Bronchus fibroblast of lung (primary cell): Measurements from ENCODE around the genes SNRNP27 and FAM136A.

- RAMPAGE, long total RNA, result no peak
These were observed 42.1 kb upstream of the AAK1 start for GRCh38 chr2:69685582-69685999.

GRCh38 chr2:69740641-69740956 lies 1.3 kb upstream of the ANXA4 start:
- RAMPAGE, long total RNA, result no peak

- RAMPAGE, long total RNA, result no peak
These were observed 325 bp downstream of the ANXA4 start for GRCh38 chr2:69742217-69742700.

- RAMPAGE, long total RNA, result no peak
These were observed 28.3 kb downstream of the ANXA4 start for GRCh38 chr2:69769983-69770788.

GRCh38 chr2:69781271-69781807 lies 39.4 kb downstream of the ANXA4 start:
- RAMPAGE, long total RNA, result no peak

- RAMPAGE, long total RNA, result no peak
These were observed 11.0 kb upstream of the GMCL1 start for GRCh38 chr2:69818482-69818915.

DNA sequence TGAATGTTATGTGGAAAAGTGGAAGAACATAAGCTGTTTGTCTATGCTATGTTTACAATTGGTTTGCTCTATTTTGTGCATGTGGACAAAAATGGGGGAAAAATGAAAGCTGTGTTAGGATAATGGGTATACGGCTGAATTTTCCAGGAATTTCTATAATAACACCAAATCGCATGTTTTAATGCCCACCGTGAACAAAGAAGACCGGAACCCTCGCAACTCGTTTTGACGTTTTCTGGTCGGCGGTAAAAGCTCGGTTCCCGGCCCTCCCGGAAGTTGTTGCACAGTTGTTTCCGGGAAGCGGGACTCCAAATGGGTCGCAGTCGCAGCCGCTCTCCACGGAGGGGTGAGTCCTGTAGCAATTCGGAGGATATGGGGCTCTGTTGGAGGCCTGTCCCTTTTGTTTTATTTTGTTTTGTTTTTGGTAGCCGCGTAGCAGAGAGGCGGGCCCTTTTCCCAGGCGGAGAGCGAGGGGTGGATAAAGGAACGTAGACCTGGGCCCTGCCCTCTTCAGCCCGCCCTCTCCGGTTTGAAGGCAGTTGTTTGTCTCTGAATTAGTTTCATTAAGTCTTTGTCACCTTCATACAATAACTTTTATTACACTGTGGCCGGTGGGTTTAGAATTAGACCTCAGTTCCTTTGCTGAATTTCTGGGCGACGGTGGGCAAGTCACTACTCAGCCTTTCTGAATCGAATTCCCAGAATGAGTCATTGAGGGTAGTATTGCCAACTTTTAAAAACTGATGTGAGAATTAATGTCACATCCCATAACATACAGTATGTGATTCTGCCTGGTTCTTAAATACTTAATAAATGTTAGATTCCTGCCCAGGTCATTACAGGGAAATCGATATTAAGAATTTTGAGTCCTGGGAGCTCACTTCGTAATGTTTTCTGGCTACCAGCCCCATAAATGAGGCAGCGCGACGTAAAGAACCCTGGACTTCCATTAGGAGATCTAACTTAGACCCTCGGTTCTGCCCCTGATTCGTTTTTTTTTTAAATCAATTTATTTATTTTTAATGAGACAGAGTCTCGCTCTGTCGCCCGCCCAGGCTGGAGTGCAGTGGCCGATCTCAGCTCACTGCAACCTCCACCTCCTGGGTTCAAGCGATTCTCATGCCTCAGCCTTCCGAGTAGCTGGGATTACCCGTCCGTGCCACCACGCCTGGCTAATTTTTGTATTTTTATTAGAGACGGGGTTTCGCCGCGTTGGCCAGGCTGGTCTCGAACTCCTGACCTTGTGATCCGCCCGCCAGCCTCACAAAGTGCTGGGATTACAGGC lies at the start of gene SNRNP27:
TSS of gene SNRNP27 (plus strand) at position 284 of the 1,285 bp plus-strand sequence.
- RAMPAGE, long total RNA, result start-site peak on the plus strand centred at position 306 of the sequence, 35 bp wide, 879 and 819 reads in 2 replicates

DNA sequence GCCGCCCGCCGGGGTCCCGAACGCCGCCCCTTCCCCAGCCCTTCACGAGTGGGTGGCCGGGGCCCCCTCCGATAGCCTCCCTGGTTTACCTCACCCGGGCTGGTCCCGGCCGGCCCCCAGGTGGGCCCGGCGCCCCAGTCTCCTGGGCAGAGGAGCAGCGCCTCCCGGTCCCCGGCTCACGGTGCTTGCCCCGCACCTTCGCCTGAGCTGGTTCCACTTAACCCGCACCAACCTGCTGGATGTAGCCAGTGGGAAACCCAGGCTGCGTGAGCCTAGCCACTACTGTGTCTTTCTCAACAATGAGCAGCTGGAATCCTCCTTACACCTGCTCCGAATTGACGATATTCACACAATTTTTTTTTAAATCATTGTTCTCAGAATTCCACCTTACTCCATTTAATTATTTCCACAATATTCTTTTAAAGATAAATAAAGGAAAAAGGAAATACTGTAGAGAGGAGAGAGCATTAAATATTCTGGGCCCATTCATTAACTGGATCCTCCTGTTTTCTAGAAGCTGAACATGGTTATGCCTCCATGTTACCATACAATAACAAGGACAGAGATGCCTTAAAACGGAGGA lies 789 bp downstream of the MXD1 start:
- RAMPAGE, long total RNA, result no peak

- RAMPAGE, long total RNA, result no peak
These were observed 20.5 kb downstream of the ASPRV1 start for GRCh38 chr2:69940562-69941794.

- RAMPAGE, long total RNA, result no peak
These were observed 41.4 kb upstream of the PCBP1 start for GRCh38 chr2:70045716-70046398.

DNA sequence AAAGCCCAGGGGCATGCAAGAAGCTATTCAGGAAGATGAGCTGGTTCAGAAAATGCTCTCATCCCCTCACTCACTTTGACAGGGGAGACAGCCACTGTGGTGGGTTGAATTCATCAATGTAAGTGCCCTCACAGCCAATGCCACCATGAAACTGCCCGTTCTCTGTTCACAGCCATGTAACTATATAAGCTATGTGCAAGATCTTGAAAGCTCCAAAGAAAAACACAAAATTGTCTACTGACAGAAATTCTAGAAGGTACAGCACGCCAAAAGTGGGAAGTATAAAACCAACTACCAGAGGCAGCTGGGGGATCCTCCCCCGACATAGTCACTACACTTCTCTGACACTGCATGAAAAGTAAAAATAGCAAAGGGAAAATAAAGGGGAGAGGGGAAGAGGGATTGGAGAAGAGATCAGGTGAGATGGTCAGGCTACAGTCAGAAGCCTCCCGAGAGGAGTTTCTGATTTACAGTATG lies 39.9 kb upstream of the PCBP1 start:
- RAMPAGE, long total RNA, result no peak

DNA sequence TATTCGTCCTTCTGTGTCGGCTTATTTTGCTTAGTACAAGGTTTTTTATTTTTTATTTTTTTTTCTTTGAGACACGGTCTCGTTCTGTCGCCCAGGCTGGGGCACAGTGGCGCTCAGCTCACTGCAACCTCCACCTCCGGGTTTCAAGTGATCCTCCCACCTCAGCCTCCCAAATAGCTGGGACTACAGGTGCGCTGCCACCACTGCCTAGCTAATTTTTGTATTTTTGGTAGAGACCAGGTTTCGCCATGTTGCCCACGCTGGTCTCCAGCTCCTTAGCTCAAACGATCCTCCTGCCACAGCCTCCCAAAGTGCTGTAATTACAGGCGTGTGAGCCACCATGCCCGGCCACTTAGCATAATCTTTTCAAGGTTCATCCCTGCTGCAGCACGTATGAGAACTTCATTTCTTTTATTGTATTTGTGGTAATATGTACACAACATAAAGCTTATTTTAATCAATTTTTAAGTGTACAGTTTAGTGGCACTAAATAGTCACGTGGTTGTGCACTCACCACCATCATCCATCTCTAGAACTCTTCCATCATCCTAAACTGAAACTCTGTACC lies 38.4 kb downstream of the PCBP1 start:
- RAMPAGE, long total RNA, result no peak

GRCh38 chr2:70301738-70302550 lies at the start of gene FAM136A:
Gene FAM136A (minus strand): TSS chr2:70302067.
- RAMPAGE, long total RNA, result start-site peak on the minus strand at chr2:70302028-70302081, 598 and 631 reads in 2 replicates

DNA sequence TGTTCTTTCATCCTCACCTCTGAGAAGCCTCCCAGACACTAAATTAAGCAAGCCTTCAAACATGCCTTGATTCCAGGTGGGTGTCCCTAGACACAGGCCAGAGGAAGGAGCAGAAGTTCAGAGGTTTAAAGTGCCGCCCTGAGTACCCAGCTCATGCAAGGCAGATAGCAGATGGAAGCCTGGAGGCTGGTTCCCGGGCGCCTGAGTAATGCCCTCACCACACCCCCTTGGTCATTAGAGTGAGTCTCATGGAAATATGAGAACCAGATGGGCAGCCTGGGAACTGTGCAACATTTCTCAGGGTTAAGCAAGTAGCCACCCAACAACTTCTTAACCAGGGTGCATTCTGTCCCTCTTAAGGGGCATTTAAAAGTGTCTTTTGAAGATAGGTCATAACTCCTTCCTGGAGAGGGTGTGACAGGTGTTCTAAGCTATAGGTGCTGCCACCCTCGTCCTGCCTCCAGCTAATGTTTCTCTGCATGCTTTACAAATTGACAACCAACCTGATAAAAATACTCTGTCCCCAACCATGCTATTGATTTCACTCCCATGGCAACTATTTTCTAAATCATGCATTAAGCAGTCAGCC lies 44.0 kb downstream of the TGFA start:
- RAMPAGE, long total RNA, result no peak

GRCh38 chr2:70514481-70515185 lies 39.0 kb downstream of the TGFA start:
- RAMPAGE, long total RNA, result no peak

- RAMPAGE, long total RNA, result no peak
These were observed 916 bp downstream of the TGFA start for GRCh38 chr2:70552501-70553319.

GRCh38 chr2:70903896-70904477 lies 3.6 kb downstream of the VAX2 start:
- RAMPAGE, long total RNA, result no peak

DNA sequence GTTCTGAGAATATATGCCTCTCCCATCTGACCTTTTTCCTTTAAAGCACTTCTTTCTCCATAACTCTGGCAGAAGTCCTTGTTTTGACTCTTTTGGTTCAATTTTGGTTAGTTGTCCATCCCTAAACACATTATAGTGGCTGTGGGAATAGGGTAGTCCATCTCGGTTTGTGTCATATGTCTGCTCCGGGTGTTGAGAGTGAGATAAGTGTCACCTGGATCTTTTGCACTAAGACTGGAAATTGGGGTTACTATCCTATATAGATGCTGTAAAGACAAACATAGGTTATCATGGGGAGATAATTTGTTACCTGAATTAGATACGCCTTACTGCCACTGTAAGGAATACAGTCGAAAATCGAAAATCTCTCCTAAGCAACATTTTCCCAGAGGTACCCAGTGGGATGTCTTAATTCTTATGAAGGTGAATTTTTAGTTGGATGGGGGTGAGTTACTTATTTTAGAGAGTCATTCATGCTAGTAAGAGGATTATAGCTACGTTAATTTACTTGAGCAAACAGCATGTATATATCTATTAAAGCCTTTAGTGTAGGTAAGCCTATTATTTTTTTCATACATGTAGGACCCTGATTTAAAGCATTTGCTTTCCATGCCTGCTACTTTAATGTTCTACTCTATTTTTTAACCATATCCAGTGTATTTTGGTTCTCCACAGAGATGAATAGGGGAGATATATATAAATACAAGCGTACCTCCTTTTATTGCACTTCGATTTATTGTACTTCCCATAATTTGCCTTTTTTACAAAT lies 25.7 kb downstream of the ZNF638 start:
- RAMPAGE, long total RNA, result no peak

GRCh38 chr2:71452568-71453139 lies 13.8 kb upstream of the DYSF start:
- RAMPAGE, long total RNA, result no peak

DNA sequence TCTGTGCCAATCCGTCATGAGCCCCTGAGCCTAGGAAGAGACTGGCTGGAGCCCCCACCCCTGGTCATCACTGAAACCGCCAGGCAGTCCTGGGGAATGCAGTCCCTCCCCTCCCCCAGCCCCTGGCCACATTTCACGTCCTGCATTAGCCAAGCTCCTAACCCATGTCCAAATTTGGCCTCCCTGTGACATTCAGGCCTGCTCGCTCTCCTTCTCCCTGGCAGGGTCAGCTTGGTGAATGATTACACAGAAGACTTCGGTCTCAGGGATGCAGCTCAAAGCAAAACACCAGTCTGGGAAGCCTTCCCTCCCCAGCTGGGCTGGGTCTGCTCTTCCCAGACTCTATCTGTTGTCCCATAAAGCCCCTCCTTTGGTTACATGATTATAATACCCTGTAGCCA lies 10.3 kb upstream of the DYSF start:
- RAMPAGE, long total RNA, result no peak